ENCODE data around the gene EFCC1.

DNA sequence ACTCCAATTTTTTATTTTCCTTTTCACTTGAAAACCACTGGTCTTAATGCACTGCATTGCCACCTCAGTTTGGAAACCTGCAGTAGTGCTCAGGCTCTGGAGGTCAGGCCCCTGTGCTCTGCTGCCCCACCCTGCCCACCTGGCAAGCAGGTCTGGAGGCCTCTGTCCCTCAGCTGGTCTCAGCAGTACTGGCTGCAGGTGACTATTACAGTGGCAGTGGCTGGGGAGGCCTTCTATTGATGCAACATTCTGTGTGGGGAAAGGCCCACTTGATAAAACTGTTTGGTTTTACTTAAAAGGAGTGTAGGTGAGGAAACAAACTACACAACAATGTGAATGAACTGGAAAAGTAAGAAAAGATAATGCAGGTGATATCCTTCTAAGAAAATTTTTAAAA is 156.0 kb downstream of the DNAJB8 start:
- PRO-cap, result unidirectional peak, plus-strand start at position 210 of the sequence

GRCh38 chr3:128357975-128358379 is 108.7 kb downstream of the DNAJB8 start:
- PRO-cap, result no peak

DNA sequence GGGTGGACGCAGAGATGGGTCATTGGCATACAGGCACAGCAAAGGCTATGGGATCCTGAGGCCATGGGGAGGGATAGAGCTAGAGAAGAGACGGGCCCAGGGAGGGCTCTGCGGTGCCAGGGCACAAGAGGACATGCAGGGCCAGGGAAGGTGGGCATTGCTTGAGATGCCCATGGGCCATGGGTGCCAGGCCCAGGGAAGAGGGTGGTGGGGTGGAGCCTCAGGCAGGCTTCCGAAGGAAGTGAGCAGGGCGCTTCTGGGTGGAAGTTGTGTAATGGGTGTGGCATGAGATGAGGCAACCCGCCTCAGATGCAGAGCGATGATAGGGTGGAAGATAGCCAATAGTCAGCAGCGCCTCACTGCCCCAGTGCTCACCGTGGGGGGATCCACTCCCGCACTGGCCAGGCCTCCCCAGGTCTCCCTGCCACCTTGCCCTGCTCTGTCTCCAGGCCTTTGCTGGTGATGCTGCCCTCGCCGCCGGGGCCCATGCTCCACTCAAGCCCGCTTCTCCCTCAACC is 51.5 kb downstream of the DNAJB8 start:
- PRO-cap, result no peak

GRCh38 chr3:128457999-128458534 is 8.6 kb downstream of the DNAJB8 start:
- PRO-cap, result no peak

DNA sequence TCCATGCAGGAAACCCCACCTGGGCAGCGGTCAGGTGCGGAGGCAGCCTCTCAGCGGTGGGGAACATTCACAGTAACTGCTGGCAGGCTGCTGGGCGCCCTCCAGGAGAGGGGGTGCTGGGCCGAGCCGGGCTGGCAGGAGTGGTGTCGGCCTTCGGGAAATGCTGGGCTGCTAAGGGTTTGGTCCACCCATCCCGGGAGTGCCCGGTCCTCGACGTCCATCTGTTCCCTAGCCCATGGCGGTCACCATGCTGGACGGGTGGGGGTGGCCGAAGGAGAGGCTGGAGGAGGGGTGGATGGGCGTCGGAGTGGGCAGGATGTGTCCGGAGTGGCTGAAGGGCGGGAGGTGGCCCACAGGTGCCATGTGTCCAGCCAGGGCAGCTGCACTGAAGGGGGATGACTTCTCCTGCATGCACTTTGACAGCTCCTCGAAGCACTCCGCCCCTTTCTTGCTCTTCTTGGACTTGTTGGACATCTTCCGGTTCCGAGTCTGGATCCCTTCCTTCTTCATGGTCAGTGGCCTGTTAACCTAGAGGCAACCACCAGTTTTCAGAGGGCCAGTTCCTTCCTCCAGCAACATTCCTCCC is 12.1 kb downstream of the GATA2 start:
- PRO-cap, result no peak

DNA sequence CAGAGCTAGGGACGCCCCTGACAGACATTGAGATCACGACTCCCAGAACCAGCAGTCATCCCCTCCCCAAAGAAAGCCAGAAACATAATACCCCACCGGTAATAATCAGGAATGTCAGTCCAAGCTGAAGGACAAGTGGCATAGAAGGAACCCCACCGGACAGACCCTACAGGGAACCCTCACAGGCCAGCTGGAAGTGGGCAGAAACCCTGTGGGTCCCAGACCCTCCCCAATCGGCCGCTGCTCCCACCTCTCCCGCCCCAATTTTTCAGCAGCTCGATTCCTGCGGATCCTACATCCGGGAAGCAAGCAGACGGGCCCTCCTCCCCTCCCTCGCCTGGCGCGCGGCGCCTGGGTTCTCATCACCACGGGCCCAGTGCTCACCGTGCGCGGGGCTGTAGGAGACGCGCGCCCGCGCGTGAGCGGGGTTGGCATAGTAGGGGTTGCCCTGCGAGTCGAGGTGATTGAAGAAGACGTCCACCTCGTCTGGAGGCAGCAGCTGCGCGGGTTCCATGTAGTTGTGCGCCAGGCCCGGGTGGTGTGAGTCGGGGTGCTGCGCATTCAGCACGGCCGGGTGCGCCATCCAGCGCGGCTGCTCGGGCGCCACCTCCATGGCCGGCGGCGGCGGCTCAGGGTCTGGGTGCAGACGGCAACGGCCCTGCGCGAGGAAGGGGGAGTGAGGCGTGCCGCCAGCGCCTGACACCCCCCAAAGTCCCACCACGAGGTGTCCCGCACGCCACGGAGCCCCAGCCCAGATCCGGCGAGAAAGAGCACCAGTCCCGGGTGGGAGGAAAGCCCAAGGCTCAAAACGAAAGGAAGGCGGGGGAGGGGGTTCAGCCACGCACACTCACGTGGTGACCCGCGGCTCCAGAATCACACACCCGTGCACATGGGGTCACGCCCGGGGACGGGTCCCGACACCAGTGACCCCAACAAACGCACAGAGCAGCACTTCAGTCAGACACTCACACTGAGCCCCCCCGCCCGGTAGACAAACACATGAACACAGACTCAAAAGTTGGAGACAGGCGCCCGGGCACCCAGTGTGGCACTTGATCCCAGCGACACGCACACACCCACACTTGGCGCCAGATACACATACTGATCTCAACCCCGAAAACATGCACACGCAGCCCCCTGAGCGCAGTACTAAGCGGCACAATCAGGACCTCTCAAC is 6.2 kb downstream of the GATA2 start:
- PRO-cap, result no peak

GRCh38 chr3:128497493-128498205 is 4.6 kb upstream of the GATA2 start:
- PRO-cap, result no peak

GRCh38 chr3:128584106-128584893 is 66.3 kb downstream of the RPN1 start:
- PRO-cap, result no peak

DNA sequence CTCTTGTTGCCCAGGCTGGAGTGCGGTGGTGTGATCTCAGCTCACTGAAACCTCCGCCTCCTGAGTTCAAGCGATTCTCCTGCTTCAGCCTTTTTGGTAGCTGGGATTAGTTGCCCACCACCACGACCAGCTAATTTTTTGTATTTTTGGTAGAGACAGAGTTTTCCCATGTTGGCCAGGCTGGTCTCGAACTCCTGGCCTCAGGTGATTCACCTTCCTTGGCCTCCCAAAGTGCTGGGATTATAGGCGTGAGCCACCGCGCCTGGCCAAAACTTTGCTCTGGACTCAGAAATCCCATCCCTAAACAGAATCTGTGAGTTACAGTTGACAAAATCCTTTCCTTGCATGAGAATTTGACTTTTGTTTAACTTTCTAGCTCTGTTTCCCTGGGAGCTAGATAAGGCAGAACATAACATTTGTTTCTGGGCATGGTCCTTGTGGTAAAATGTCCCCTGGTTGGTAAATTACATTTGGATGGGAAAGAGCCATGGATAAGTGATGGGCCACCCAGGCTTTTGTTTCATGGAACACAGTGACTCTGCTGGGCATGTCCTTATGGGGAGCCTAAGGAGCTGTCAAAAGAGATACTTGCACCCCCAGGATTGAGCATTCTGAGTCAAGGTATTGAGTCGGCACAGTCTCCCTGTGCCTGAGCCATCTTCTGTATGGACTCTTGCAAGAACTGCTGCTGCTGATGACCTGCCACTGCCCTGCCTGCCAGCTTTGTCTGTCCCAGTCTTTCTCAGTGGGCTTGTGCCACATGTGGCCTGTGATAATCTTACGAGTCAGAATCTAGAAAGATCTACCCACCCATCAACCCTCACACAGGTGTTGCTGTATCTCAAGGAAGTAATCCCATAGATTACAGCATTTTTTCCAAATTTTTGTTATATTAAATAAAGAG is 65.4 kb downstream of the RAB7A start:
- PRO-cap, result no peak

DNA sequence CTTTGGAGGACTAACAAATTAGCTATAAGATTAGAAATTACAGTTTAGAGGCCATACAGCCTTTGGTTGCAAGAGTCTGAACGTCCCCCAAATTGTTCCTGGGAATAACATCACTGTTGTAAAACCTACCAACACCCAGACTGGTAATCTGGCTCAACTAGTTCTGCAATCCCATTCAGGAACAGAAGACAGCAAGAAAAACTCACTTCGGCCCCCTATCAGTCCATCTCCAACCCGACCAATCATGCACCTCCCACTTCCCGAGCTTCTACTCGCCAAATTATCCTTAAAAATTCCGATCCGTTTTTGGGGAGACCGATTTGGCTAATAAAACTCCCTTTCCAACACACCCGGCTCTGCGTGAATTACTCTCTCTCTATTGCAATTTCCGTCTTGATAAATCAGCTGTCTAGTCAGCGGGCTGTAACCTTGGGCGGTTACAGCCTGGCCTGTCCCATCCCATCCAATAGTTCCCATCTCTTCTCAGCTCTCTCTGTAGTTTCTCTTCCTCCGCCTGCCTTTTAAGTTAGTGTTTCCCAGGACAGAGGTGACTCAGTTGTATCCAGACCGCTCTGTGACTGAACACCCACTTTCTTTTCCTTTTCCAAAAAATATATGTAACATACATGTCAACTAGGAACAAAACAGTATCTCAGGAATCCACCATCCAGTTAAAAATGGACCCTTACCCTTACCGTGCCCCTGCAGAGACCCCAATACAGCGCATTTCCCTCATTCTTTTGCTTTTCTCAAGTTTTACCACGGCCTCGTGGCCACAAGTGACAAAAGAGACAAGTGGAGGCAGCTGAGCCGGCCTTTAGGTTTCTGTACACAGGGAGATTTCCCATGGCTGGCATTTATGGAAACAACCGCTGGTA is 740 bp upstream of the ACAD9 start:
- PRO-cap, result bidirectional peak, plus-strand start at position 550 of the sequence, minus-strand start at position 495 of the sequence

- PRO-cap, result bidirectional peak, plus-strand start at chr3:129001364, minus-strand start at chr3:129001296
These were observed at the start of gene EFCC1 for GRCh38 chr3:129000919-129001775. EFCC1 (plus strand) TSS chr3:129001304.

DNA sequence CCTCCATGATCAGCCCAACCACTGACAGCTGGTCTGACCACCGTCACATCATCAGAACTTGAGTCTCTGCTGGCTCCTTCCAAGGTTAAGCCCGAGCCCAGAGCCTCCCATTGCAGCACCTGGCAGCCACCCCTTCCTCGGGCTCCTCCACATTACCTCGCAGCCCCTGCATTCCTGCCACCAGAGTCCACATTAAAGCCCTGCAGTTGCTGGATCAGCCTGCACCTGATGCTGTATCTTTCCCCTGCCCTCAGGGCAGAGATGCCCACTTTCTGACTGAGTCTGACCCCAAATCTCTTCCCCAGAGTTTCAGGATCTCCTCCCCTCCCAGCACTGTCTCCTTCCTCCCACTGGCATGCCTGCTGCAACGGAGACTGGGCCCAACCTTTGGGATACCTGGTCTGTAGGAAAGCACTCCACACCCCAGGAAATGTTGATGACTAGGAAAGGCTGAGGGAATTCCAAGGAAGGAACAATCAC is 20.6 kb upstream of the GP9 start:
- PRO-cap, result no peak

GRCh38 chr3:129052620-129053063 is 7.9 kb upstream of the GP9 start:
- PRO-cap, result no peak

DNA sequence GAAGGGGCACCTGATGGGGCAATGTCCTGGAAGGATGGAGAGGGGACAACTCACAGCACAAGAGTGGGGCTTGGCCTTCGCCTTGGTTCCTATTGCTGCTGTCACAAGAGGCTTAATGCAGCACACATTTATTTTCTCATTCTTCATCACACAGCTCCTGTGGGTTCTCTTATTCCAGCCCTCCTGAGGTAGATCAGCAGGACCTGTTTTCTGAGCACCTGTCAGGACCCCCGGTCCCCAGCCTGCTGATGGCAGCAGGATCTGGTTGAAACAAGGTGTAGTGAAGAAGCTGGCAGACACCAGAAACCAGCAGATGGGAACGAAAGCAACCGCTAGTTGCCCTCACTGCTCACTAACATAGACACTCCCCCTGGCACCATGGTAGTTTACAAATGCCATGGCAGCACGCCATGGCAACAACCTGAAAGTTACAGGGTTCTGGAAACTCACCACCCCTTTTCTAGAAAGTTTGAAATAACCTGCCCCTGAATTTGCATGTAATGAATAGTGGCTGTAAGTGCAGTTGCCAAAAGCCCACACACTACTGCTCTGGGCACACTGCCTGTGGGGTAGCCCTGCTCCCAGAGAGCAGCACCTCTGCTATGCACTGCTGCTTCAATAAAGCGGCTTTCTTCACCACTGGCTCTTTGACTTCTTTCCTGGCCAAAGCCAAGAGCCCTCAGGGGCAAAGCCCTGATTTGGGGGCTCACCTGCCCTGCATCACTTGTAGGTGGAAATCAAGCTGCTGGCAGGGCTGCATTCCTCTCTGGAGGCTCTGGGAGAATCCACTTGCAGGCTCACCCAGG is 2.2 kb upstream of the GP9 start:
- PRO-cap, result no peak

GRCh38 chr3:129070087-129070355 is 9.4 kb downstream of the GP9 start:
- PRO-cap, result no peak

DNA sequence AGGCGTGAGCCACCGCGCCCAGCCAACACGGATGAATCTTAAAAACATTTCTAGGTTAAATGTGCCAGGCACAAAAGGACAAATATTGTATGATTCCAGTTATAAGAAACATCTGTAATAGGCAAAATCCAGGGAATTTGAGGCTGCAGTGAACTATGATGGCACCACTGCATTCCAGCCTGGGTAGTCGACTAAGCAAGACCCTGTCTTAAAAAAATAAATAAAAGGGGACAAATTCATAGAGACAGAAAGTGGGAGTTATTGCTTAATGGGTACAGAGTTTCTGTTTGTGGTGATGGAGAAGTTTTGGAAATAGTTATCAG is 27.5 kb upstream of the CNBP start:
- PRO-cap, result no peak

DNA sequence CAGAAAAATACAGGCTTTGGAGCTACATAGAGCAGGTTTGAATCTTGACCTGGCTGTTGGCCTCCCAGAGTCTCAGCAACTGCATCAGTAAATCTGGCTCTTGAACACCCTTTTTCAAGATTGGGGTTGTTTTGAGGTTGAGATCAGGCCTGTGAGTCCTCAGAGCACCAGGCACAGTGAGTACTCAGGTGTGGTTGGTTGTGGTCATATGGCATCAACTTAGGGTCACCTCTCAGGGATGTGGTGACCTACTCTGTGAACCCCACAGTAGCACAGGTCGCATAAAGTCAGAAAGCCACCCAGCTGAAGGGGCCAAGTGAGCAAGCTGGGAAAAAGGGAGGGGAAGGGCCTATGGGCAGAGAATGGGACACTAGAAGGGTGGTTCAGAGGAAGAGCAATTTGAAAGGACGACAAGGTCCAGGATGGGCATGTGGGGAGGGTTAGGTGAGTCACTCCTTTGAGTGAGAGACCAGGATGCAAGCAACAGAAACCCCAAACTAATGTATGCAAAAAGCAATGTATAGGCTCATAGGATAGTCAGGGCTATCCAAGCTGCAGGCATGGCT is 4.1 kb downstream of the H1-10 start:
- PRO-cap, result bidirectional peak, plus-strand start at position 258 of the sequence, minus-strand start at position 74 of the sequence

DNA sequence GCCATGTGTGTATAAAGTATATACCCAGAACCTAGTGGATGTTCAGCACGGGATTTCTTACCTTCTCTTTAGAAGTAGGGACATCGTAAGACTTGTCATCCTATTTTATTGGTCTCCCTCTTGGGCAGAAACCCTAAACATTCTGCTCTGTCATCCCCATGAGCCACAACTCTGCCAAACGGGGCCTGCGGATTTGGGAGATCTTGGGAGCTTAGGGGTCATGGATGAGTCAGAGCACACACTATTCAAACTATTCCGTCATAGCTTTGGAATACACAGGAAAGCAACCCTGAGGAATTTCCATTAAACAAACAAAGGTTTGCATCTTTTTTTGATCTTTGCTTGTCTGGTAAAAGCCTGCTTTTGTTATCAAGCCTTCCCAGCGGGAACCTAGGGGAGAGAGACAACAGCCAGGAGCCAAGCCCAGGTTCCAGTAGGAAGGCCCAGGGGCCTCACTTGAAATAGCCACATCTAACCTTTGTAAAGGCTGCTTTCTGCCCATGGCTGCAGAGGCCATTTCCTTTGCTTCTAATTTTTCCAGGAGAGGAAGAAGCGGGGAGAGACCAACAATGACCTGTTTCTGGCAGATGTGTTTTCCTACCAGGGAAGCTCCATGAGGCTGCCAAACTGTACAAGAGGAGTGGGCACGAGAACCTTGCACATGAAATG is 39.6 kb downstream of the EFCAB12 start:
- PRO-cap, result no peak

DNA sequence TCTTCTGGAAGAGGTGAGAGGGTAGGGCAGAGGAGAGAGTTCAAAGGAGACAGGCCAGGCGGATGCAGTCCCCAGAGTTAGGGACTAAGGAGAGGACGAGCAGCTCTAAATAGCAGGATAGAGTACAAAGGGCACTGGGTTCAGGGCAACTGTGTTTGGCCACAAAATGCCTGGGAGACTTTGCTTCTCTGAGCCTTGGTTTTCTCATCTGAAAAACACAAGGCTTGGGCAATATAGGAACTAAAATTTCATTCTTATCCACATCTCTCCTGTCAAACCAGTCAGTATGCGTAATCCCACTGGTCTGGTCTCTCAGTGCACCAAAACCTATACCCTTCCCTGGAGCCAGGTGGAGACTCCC is 10.0 kb downstream of the EFCAB12 start:
- PRO-cap, result no peak

- PRO-cap, result no peak
These were observed 42.0 kb upstream of the RHO start for GRCh38 chr3:129486424-129486793.